ENCODE data around the genes SIRPG, SNRPB and C20orf141.

DNA sequence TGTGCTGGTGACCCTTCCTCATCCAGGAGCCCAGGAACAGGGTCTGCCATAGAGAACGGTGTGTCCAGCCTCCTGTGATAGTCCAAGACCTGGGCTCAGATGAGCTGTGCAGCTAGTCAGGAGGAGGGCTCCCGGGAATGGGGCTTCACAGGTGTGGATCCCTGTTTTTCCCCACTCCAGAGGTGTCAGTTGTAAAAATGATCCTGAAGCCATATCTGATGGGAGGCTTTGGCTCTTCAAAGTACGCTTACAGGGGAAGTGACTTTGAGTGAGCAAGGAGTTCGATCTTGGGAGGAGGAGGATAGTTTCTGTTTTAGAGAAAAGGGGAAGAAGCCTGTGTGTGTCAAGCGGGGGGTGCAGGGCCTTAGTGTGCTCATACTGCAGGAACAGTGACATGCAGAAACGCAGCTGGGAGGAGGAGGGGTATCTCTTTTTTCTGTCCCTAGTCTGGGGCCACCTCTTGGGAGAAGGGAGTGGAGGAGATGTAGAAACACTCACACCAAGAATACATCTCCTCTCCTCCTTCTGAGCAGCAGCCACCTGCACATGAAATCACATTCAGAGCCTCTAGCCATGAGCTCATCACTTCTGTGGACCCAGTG is 19.9 kb downstream of the SIRPD start:
- PRO-cap: no peak

GRCh38 chr20:1656965-1657164 is 714 bp downstream of the SIRPG start:
- PRO-cap: no peak

GRCh38 chr20:1657639-1658239 is at the start of gene SIRPG:
SIRPG (minus strand) TSS chr20:1657779.
- PRO-cap: no peak

GRCh38 chr20:1893034-1893830 is 2.0 kb upstream of the SIRPA start:
- PRO-cap: no peak

DNA sequence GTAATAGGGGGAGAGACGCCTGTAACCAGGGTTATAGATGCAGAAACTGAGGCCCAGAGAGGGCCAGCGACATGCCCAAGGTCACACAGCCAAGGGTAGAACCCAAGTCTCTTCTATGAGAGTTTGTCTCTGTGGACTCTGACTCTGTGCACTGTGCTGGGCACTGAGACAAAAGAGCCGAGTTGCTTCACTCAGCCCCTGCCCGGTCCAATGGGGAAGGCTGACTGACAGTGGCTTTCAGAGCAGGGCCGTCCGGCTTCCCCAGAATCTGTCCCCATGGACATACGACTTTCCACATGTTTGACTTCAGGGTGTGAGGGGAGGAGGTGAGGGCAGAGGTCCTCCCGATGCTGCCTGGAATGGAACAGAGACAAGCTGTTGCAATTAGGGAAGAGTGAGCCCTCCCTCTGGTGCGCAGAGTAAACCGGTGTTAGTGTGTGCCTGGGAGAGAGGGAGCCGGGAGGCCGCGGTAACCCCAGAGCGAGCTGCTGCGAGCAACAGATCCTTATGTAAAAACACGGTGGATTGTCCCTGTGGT is 484 bp downstream of the SIRPA start:
- PRO-cap: no peak

DNA sequence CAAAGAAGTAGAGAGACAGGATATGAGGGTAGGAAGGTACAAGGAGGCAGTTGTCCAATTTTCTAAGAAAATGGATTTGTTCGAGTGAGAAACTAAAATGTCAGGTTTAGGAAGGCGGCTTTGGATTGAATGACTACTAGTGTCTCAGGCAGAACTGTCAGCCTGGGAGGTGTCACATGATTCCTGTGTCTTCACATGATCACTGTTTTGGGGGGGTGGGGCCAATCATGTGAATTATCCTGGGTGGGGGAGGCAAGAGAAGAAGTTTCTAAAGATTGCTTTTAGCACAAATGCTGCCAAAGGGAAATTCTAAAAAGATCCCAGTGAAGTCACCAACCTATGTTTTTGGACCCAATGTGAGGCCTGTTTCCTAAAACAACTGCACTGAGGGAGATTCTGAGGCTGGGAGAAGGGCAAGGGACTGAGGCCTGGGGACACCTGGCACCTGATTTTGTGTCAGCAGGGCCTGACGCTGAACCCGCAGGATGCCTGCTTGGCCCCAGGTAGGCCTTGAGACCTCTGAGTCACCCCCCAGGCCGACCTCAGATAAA is 2.4 kb downstream of the SIRPA start:
- PRO-cap: no peak

- PRO-cap: no peak
Measured at GRCh38 chr20:1905457-1905724, 10.2 kb downstream of the SIRPA start.

GRCh38 chr20:1927143-1927842 is 32.1 kb downstream of the SIRPA start:
- PRO-cap: no peak

DNA sequence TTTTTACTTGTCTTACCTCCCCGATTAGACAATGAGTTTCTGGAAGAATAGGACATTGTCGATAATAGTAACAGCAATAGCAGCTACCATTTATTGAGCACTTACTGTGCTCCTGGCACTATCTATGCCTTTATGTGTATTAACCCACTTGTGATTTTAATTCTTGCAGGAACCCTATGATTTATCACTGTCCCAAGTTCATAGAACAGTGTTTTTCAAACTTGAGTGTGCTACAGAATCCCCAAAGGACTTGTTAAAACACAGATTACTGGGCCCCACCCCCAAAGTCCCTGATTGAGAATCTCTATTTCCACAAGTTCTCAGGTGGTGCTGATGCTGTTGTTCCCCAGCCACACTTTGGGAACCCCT is 35.7 kb downstream of the SIRPA start:
- PRO-cap: no peak

GRCh38 chr20:2031943-2032170 is 38.0 kb upstream of the PDYN start:
- PRO-cap: no peak

GRCh38 chr20:2206905-2208200 is 88.4 kb upstream of the TGM3 start:
- PRO-cap: bidirectional peak, plus-strand start at chr20:2207150, minus-strand start at chr20:2207080; bidirectional peak, plus-strand start at chr20:2207328, minus-strand start at chr20:2207333; bidirectional peak, plus-strand start at chr20:2207768, minus-strand start at chr20:2207670

- PRO-cap: no peak
Measured at GRCh38 chr20:2303516-2304174, 7.8 kb downstream of the TGM3 start.

- PRO-cap: no peak
Measured at GRCh38 chr20:2461594-2461898, 9.0 kb downstream of the SNRPB start.

GRCh38 chr20:2469786-2471167 is at the start of gene SNRPB:
SNRPB (minus strand) TSS chr20:2470789.
- PRO-cap: bidirectional peak, plus-strand start at chr20:2470310, minus-strand start at chr20:2470212; bidirectional peak, plus-strand start at chr20:2470969, minus-strand start at chr20:2470778

GRCh38 chr20:2624191-2624606 is 28.2 kb upstream of the NOP56 start:
- PRO-cap: no peak

DNA sequence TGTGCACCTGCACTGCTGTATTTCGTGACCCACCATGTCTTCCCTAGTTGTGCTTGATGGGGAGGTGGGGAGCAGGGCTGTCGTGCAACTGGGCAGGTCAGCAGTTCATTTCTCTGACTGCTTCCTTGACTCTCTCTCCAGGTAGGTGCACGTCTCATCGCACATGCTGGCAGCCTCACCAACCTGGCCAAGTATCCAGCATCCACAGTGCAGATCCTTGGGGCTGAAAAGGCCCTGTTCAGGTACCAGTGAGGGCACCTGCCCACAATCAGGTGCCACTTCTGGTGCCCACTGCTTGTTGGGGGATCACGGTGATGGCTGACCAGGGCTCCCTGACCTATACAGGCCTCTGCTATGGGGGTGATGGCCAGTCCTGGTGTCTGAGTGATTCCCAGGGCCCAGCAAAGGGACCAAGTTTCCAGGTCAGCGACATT is 3.4 kb downstream of the NOP56 start:
- PRO-cap: no peak

- PRO-cap: no peak
Measured at GRCh38 chr20:2691866-2692458, 618 bp upstream of the EBF4 start.

DNA sequence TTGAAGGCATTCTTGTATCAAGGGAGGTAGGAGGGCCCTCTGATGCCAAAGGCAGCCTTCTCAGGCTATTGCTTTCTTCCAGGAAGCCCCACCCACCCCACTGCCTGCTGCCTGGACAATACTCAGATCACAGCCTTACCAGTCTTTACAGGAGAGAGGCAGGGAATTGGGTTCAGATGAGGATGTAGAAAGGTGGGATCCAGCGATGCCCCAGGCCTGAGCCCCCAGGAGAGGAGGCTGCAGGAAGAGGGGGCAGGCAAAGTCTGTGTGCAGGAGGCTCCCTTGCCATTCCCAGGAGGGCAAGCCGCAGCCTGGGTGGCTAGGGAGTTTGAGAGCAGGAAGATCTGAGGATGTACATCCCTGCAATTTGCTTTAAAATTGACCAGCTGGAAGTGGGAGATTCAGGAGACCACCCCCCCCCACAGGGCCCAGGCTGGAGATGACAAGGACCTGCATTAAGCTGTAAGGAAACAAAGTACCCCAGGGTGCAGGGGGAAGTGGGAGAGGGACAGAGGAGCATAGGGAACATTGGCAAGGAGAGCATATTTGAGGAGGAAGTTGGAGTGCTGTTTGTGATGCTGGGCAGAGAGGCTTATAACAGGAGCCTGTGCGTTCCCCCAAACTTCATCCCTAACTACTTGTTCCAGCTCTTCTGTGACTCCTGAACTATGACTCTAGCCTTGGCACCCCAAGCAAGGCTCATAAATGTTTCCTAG is 45.7 kb downstream of the CPXM1 start:
- PRO-cap: no peak

DNA sequence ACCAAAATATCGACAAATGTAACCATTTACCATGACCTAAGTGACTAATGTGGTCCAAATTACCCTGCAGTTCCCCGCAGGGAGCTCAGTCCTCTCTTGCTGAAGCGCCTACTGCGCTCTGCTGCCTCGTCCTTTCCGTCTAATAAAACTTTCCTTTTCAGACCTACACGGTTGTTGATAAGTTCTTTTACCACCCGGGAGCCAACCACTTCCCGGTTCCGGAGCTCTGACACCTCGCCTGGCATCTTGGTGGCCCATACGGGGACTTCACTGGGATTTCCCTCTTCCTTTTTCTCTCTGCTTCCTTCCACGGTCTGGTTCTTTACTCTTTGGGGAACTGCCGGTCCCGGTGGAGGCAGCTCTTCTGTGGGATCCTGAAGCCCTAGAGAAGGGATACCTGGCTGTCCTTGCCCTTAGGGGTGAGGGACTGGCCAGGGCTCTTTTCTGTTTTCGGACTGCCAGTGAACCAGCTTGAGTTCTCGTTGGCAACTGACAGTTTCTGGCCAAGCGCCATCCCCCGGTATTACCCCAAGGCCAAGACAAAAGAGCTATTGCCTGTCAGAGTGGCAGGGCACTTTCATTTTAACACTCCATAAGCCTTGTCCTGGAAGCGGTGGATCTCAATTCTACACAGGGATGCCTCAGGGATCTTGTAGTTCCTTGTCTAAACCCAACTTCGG is 804 bp upstream of the CPXM1 start:
- PRO-cap: no peak

DNA sequence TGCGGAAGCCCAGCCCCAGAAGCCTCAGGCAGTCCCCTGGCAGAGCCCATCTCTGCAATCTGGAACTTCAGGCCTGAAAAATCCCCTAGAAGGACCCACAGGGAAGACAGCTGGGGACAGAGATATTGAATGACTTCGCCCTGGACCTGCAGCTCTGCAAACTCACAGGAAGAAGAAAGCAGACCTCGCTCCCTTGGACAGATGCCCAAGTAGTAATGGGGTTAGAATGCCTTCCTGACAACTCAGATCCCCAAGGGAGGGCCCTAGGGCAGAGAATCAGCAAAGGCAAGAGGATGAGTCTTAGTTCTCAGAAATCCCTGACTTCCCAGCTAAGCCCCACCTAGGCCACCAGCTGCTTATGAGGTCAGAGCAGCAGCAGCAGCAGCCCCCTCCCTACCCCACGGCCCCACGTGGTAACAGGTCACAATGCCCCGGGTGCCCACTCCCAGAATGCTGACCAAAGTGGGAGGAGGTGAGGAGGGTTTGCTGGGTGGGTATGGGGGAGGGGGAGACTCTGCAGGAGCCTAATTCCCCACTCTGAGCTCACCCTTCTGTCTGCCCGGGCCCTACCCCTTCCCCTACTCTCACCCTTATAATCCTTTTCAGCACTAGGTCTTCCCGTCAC is at the start of gene C20orf141:
Gene C20orf141 (plus strand): TSS at position 442 of the 625 bp plus-strand sequence.
- PRO-cap: no peak

All from WTC11 (cell line).